Epithelial cell of prostate (primary cell): ENCODE results near the gene CYTIP.

DNA sequence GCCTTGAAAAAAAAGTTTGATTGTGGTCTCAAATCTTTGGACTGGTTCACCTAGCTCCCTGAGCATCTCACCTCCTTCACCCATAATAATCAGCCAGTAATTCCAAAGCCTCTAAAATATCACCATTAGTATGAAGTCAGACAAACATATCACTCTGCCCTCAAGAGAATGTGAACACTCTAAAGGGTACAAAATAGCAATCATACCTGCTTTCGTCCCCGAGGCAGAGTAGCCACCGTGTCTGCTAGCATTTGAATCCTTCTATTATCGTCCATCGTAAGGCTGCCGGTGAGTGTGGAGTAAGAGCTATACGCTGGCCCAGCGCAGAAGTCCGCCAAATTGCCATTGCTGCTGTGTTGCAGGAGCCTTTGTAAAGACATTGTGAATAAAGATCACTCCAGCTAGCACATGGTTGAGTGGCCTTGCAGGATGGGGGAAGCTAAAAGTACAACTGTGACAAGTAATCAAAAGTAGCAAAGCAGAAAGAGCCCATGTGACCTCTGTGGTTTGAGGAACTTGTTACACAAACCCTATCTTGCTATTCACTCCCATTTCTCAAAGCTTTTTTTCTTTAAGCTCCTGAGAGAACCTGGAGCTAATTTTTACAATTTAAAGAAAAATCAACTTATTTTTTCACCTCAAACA, at the start of gene CYTIP:
Gene CYTIP, minus strand, starts transcription at position 449 of the 645 bp plus-strand sequence.
- RRBS = no CpG with 5 or more reads among the region's 9 CpGs

- RRBS = no CpG with 5 or more reads among the region's 3 CpGs
These were observed 24.9 kb upstream of the CYTIP start for GRCh38 chr2:157468709-157469269.

- RRBS = no CpG with 5 or more reads among the region's 6 CpGs
These were observed 71.0 kb upstream of the CYTIP start for GRCh38 chr2:157514946-157515265.

DNA sequence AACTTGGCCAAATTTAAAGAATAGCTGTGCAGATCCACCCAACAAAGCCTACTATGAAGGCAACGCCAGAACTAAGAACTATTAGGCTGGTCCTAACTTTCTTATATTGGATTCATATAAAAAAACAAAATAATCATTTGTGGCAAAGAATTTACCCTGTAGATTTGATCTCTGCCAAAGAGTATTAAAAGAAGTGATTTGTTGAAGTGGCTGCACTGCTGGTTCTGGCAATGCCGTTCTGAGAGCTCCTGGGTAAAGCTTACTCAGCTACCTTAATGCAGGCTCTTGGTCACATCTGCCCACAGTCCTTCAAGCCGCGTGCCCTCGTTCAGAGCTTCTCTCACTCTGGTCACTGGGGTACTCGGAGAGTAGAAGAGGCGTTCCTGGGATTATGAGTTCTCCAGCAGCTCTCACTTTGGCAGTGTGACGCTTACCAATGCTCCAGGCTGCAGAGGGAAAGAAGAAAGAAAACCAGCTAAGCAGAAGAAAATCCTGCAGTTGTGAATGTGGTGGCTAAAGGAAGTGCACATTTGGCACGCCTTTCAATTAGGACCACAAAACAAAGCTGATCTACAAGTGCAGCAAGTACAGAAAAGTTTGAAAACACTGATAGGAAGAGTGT, 57.9 kb downstream of the ACVR1 start:
- RRBS = no CpG with 5 or more reads among the region's 9 CpGs

DNA sequence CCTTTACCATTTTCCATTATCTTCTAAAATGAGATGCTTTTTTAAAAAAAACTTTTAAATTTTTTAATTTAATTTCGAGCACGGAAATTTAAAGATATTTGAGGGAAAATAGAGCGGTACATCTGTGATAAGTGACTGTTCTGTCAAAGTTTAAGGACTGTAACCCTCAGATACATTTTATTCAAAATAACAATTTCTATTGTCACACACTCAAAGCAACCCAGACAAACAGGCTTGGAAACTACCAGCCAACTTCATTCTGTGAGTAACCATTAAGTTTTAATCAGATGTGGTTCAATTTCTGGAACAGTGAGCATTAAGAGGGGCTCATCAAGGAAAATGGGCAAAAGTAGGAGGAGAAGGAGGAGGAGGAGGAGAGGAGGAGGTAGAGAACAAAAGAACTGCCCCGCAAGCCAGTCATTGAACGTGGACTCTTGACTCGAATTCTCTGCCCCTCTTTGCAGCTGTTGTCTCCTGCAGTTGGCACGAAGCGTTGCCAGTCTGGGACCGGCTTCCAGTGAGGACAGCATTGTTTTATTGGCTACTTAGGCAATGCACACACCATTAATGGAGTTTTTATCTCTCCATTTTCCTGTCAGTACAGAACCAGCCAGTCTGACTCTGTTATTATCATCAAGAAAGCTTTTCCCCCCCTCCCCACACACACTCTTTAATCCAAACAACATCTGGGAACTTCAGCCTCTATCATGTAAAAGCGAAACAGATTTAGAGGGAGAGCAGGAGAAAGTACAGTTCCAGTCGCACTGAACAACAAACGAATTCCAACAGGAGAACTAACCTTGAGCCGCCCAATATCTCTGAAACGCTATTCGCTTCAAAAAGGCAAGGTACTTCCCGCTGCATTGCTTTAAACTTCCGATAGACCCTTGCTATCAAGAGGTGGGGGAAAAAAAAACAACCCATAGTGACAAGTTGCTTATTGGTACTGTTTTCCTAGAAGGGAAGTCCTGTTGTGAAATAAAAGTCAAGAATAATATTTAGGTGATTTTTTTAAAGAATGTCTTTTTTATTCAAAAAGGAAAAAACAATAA, 38.4 kb downstream of the ACVR1 start:
- RRBS = no CpG with 5 or more reads among the region's 17 CpGs

DNA sequence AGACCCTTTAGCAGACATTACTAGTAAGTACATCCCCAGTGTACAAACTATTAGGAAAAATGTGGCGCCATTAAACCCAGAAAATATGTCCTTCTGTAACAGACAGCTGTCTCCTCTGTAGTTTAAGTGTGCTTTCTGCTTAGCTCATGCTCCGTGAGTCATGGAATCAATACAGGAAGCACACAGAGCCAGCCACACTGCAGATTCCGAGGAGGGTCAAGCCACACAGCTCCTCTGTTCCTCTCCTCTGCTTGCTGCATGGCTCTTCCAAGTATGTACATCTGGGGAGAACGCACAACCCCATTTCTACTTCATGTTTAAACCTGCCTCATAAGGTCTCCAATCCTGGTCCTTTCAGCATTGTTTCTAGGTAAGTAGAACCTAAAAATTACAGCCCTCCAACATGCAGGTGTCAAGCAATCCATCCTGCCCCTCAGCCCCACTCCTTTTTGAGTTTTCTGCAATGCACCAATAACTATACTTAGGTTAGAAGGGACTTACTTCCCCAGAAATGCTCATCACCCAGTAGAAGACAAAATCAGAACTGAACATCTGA, 37.6 kb downstream of the ACVR1 start:
- RRBS = no CpG with 5 or more reads among the region's 4 CpGs

GRCh38 chr2:157873812-157874582, 2.1 kb downstream of the ACVR1 start:
- RRBS = no CpG with 5 or more reads among the region's 5 CpGs

- RRBS = no CpG with 5 or more reads among the region's 9 CpGs
These were observed 19.0 kb upstream of the ACVR1 start for GRCh38 chr2:157895219-157895505.

DNA sequence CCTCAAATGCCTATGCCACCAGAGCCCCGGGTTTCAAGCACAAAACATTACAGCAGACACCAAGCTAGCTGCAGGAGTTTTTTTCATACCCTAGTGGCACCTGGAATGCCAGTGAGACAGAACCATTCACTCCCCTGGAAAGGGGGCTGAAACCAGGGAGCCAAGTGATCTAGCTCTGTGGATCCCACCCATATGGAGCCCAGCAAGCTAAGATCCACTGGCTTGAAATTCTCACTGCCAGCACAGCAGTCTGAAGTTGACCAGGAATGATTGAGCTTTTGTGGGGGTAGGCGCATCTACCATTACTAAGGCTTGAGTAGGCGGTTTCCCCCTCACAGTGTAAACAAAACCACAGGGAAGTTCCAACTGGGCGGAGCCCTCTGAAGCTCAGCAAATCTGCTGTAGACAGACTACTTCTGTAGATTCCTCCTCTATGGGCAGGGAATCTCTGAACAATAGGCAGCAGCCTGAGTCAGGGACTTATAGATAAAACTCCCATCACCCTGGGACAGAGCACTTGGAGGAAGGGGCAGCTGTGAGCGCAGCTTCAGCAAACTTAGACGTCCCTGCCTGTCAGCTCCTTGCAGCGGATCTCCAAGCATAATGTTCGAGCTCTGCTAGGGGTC, 96.7 kb downstream of the CCDC148 start:
- RRBS = no CpG with 5 or more reads among the region's 8 CpGs

DNA sequence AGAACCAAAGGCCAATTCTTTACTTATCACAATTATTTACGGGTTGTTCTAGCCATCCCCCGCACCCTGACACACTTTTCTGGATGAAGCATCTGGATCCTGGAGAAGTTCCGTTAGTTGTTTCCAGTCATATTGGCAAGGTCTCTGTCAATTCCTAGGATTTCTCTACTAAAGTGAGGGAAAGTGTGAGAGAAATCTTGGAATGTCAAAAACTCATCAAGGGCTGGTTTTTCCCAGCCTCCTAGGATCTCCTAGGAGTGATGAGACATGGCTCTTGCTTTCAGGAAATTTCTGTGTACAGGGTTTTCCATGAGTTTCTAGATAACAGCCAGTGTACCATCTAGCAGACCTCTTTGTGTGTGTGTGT, 91.1 kb downstream of the TANC1 start:
- RRBS = no CpG with 5 or more reads among the region's 3 CpGs

DNA sequence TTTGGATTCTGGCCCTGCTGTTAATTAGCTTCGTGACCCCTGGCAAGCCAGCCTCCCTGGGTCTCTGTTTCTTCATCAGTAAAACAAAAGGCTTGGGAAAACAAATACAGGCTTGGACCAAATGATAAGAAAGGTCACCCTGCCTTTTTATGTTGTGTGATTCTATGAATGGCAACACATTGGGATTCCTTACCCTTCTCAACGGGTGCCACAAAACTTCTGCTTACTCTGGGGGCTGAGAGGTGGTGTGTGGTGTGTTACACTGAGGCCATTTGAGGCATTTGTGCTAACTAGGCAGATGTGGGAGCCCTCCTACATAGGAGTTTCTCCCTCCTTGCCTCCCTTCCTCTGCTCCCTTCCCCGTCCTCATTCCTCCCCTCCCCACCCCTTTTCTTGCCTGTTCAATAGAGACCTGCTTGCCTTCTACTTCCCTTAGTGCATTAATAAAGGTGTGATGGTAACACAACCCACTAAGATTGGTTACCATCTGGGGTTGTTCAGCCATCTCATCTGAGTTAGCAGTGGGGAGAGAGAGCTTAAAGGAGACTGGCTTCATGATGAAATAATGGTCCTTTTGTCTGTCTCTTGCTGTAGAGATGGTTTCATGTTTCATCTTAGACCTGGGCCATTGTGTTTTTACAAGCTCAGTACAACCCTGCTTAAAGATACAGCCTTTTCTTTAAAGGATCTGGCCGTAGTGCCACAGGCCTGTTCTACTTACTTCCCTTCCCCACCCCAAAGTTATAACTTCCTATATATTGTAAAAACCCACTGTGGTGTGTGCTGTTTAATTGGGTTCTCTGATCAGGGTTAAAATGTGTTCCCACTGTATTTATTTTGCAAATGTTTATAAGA, 96.3 kb downstream of the TANC1 start:
- RRBS = no CpG with 5 or more reads among the region's 4 CpGs

GRCh38 chr2:159090325-159090875, 122.0 kb downstream of the TANC1 start:
- RRBS = no CpG with 5 or more reads among the region's 11 CpGs

GRCh38 chr2:159188502-159188999, 98.0 kb downstream of the WDSUB1 start:
- RRBS = no CpG with 5 or more reads among the region's 7 CpGs

DNA sequence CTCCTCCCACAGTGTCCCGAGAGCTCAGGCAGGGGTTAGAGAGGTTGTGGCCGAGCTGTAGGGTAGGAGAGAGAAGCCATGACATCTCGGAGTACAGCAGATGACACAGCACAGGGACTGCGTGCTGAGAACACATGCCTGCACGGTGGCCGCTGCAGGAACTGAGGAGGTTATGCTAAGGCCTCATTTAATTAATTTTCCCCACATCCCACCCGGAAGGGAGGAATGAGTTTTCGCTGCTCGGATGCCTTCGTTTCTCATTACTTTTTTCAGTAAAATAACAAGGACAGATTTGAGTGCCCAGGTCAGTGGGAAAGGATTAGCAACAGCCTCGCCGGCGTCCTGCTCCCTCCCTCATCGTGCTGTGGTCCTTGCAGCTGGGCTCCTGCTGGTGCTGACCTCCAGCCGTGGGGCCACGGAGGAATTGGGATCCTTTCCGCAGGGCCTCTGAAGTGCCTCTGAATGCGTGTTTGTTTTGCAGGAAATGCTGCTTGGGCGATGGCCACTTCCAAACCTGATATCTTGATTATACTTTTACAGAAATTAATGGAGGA, 61.2 kb downstream of the WDSUB1 start:
- RRBS = no CpG with 5 or more reads among the region's 19 CpGs

DNA sequence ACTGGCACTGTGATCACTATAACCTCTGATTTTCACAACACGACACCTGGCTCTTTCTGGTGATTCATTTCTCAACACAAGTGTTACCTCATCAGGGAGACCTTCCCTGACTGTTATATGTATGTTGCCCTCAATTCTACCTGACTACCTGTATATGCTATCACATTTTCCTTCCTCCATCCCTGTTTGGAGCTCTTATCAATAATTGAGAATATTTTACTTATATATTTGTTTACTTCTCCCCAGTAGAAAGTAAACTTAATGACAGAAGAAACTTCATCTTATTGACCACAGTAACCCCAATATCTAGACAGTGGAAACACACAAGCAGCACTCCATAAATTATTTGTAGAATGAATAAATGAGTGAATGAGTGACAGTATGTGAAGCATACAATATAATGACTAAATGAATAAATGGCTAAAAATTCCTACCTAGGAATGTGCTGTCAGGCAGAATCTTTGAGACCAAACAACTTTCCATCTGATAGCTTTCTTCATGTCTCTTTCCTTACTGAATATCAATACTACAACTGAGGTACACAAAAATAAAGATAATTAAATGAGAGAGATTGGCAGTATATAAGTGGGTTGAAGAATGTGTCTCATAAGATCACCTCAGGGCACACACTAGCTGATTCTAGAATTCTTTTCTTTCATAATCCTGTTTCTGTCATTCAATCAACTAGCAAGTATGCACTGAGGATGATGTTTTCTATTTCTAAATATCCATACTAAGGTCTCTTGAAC, 76.3 kb downstream of the BAZ2B start:
- RRBS = no CpG with 5 or more reads among the region's 1 CpG

- RRBS = no CpG with 5 or more reads among the region's 4 CpGs
These were observed 32.0 kb upstream of the LY75 start for GRCh38 chr2:159936533-159936891.

- RRBS = no CpG with 5 or more reads among the region's 1 CpG
These were observed 39.4 kb upstream of the LY75 start for GRCh38 chr2:159943972-159944406.

GRCh38 chr2:160371515-160371968, 122.1 kb downstream of the RBMS1 start:
- RRBS = no CpG with 5 or more reads among the region's 6 CpGs

DNA sequence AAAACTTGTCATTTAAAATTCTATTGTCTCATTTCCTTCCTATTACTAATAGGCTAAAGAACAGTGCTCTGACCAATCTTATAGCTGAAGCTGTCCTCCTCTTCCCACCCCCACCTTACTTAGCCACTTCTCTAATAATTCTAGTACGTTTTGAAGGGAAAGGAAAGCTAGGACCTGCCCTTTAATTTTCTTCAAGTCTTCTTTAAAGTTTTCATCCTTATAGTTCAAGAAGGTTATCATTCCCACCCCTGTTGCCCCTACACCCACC, 121.6 kb downstream of the RBMS1 start:
- RRBS = no CpG with 5 or more reads among the region's 1 CpG

- RRBS = no CpG with 5 or more reads among the region's 9 CpGs
These were observed 65.4 kb downstream of the RBMS1 start for GRCh38 chr2:160428041-160428807.